Skeletal muscle cell (primary cell): Measurements from ENCODE around the gene ATF3.

DNA sequence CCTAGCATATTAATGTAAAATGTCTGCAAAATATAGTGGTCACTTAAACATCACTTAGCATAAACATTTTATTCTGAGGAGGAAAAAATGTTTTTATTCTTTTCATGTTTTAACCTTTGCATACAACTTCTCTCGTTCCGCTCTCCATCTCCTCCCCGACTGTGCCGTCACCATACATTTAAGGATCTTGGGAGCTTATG lies 131.9 kb downstream of the SYT14 start:
- RRBS, result no CpG with 5 or more reads among the region's 4 CpGs

- RRBS, result no CpG with 5 or more reads among the region's 7 CpGs
Measured at GRCh38 chr1:210262670-210263112, 30.1 kb downstream of the SERTAD4 start.

GRCh38 chr1:210342935-210343985 lies 14.6 kb downstream of the HHAT start:
- RRBS, result no CpG with 5 or more reads among the region's 16 CpGs

GRCh38 chr1:211514865-211515868 lies 23.2 kb upstream of the RD3 start:
- RRBS, result under 1% methylated on average over 16 of the region's 74 CpGs

DNA sequence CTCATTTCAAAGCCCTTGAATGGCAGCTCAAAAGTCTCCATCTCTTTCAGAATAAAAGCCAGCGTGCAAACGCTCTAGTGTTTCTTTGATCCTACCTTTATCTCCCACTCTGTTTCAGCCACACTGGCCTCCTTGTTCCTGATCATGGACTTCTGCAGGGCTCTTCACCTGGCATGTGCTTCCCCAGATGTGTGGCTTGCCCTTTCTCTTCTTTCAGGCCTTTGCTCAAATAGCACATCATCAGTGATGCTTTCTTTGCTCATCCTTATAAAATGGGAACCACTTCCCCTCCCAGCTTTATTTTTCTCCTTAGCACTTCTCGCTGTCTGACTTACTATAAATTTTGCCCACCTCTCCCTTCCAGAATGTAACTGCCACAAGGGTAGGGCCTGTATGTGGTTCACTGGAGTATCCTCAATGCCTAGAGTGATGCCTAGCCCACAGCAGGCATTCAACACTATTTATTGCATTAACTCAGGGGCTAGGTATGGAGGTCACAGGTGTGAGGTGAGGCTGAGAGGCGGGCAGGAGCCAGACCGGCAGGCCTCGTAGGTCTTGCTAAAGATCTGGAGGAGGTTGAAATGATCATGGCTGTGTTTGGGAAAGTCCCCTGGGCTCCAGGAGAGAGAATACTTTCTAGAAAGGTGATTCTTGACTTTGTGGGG lies 31.0 kb downstream of the SLC30A1 start:
- RRBS, result no CpG with 5 or more reads among the region's 6 CpGs

- RRBS, result no CpG with 5 or more reads among the region's 4 CpGs
Measured at GRCh38 chr1:211607443-211607885, 28.5 kb upstream of the SLC30A1 start.

GRCh38 chr1:211889156-211890448 lies 59.0 kb upstream of the LPGAT1 start:
- RRBS, result no CpG with 5 or more reads among the region's 58 CpGs

- RRBS, result no CpG with 5 or more reads among the region's 8 CpGs
Measured at GRCh38 chr1:211919984-211920500, 89.5 kb upstream of the LPGAT1 start.

DNA sequence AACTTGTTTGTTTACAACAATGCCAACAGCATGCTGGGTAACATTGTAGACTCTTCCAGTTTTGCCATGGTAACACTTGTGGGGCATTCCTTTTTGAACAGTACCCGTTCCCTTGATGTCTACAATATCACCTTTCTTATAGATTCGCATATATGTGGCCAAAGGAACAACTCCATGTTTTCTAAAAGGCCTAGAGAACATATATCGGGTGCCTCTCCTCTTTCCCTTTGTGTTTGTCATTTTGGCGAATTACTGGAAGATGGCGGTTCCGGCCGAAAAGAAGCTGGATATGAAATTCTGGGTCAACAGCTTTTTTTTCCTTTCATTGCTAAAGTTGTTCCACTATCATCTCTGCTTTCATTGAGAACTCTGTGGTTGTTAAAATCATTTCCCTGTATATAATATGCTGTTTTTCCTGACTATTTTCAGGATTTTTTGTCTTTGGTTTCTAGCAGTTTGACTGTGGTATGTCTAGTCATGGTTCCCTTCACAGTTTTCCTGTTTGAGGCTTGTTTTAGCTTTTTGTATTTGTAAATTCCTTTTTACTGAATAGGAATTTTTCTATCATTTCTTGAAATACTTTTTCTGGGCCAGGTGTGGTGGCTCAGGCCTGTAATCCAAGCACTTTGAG lies 16.3 kb downstream of the DTL start:
- RRBS, result no CpG with 5 or more reads among the region's 7 CpGs

DNA sequence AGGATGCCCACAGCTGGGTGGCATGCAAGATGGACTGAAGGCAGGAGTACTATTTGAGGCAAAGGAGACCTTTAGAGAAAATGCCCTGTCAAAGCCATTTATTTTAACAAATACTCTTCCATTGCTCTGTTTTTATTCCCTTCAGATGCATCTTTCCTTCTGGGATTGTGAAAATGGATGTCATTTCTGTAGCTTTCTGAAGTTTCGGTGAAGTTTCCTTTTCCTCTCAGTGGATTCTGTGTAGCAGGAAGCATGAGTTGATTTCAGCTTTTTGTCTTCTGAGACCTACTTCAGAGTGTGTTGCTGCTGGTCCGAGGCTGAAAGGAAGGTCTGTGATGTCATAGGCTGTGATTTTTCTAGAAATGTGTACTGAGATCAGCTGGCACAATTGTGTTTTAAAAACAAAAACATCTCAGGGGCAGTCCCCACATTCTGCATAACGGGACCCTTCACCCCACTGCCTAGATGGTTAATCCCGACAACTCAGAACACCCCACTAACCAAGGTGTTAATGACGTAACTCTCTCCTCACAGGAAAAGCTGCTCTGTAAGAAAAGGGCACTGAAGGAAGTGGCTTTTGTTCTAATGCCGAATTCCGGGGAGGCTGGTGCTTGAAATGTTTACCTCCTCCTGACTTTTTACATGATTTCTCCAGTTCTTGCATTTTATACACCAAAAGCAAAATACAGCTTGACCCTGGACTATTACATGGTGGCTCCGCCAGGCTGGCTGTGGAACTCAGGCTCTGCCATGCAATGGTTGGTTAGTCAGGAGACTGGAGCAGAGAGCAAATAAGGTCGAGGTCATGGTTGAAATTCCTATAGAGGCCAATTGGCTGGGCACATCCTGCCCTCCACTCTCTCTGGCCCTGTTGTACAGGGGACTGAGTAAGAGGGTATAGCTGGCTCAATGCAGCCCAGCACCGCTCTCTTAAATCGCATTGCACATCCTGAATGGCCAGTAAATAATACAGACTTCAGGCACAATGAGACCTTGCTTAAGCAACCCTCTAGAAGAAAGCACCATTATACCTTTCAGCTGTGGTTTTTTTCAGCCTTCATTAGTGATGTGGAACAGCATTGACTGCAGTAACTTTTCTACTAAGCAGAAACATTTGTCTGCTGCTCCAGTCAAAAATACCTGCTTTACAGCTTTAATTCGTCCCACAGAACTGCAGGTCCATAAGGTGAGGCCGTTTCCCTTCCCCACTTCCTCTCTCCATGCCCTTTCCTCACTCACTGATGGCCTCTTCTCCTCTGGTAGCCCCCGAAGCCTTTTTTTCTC lies 59.6 kb upstream of the PPP2R5A start:
- RRBS, result no CpG with 5 or more reads among the region's 14 CpGs

DNA sequence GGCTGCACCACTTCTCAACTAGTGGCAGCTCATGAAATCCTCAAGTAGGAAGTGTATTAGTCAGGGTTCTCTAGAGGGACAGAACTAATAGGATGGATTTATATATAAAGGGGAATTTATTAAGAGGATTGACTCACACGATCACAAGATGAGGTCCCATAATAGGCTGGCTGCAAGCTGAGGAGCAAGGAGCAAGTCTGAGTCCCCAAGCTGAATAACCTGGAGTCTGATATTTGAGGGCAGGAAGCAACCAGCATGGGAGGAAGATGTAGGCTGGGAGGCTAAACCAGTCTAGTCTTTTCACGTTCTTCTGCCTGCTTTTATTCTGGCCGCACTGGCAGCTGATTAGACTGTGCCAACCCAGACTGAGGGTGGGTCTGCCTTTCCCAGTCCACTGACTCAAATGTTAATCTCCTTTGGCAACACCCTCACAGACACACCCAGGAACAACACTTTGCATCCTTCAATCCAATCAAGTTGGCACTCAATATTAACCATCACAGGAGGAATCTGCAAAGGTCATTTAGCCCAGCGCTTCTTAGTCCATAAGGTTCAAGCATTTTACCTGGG lies 52.9 kb upstream of the PPP2R5A start:
- RRBS, result no CpG with 5 or more reads among the region's 4 CpGs

GRCh38 chr1:212255482-212256679 lies 29.3 kb upstream of the PPP2R5A start:
- RRBS, result no CpG with 5 or more reads among the region's 13 CpGs

DNA sequence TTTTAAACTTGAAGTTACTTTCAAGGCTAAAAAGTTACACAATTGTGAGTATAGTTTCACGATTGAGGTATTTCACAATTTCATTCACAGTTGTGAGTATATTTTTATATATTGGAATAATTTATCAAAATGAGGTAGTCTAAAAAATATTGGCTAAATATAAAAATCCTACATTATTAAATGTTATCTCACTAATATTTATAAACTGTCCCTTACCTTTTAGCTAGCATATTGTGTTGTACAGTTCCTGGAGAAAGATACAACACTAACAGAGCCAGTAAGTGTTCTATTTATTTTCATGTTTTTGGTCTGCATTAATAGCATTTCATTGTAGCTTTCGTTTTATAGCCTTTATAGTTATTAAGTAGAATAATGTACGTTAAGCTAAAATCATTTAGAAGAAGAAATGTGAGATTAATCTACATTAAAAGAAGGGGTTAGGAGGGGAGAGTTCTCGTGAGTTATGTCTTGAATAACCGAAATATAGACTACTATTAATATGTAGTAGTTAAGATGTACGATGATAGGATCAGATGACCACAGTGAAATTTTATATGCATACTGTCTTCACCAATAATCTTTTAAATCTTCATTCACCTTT lies 63.9 kb downstream of the PPP2R5A start:
- RRBS, result no CpG with 5 or more reads among the region's 6 CpGs

DNA sequence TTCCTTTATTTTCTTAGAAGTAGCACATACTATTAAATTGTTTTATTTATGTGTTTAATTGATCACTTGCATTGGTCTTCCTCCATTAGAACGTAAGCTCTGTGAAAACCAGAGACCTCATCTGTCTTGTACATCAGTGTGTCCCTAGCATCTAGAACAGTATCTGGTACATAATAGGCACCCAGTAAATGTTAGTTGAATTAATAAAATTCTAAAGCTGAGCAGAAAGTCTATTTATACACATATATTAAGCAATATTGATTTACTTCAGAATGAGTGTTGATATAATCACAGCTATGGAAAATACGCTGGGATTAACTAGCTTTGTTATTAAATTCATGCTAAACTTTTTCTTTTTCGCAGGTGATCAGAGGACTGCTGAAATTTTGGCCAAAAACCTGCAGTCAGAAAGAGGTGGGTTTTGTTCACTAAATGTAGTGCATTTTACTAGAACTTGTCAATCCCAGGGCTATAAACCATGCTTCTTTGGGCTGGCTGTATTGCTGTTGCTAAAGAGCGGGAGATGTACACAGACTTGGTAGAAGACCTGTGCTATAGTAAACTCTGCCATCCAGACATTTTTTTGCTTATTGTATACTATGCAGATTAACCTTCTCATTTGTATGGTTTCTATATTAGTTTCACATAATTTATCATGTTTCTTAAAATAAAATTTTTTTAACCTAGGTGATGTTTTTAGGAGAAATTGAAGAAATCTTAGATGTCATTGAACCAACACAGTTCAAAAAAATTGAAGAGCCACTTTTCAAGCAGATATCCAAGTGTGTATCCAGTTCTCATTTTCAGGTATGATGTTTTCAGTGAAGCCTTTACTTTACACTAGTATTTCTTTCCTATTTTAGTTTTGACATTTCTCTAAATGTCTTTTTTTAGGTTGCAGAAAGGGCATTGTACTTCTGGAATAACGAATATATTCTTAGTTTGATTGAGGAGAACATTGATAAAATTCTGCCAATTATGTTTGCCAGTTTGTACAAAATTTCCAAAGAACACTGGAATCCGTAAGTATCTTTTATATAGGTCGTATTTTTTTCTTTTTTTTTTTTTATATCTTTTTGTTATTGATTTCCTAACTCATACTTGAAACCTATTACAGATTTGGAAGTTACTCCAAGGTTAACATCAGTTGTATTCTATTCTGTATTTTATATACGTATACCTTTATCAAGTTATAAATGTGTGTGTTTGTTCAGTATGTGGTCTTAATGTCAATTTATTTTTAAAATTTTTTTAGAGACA lies 58.0 kb downstream of the PACC1 start:
- RRBS, result no CpG with 5 or more reads among the region's 8 CpGs

DNA sequence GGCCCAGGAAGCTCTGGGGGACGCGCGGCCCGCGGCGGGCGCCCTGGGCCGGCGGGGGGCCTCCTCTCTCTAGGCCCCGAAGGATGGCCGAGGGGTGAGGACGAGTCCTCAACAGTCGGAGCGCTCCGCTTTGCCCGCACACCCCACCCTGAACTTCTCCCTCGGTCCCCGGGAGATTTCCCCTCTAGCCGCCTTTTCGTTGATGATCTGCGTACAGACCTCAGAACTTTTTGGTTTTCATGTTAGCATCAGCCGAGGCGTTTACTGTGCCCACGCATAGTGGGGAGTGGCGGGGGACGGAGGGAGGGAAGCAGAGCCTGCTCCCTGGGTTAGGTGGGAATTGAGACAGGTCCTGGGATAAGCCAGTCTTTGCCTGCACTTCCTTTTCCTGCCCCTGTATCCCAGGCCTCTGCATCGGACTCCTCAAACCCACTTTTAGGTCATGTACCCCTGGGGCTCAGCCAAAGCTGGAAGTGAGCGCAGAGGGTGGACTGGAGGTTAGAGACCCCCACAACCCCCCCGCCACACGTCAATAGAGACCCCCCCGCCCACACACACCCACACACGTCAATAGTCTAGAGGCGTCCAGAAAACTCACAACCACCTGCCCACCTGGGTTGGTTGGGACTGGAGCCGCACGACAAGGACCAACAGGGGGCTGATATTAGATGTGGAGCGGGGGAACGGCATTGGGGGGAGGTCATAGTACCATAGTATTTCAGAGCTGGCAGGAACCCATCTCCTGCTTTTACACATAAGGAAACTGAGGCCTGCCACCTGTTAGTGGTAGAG lies 680 bp downstream of the NENF start:
- RRBS, result 1% methylated on average over 8 of the region's 37 CpGs

DNA sequence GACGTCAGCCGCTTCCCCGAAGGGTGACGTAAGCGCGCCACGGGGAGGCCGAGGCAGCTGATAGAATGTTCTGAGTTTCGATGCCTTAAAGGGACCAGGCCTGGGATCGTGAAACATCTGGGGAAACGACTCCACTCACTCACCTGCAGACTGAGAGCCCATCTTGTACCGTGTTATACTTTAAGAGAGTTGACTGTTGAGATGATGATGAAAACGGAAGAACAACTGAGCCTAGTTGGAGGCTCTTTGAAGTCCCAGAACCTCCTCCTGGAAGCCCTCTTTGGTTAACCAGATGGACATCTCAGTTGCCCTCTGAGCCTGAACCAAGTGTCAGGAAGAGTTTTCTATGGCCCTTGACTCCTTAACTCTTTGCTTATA lies 49.5 kb upstream of the ATF3 start:
- RRBS, result no CpG with 5 or more reads among the region's 13 CpGs

DNA sequence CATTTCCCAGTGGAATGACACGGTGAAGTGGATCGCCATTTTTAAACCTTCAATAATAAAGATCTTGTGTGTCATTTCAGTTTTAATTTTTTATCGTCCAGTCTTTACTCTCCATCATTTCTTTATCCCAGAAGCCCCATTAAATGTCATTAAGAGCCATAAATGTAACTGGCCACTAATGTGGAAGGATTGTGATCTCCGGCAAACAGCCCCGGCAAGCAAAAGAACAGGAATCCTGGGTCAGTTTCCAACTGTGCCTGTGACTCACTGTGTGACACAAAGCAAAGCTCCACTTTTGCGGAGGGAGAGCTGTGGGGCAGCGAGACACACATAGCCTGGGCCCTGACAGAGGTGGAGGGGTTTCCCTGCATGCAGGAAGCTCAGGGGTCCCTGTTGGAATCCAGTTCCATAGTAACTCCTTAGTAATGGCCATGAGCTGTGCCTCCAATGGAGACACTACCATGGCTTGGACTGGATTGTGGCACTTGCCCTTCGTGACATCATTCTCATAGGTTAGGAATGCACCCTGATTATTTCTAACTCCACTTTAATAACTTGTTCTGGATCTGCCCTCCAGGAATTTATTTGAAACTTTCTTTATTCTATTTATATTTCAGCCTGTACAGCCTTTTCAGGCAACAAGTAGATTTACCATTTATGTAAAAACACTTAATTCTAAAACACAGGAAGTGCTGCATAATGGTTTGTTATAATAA lies 47.1 kb upstream of the ATF3 start:
- RRBS, result no CpG with 5 or more reads among the region's 8 CpGs

DNA sequence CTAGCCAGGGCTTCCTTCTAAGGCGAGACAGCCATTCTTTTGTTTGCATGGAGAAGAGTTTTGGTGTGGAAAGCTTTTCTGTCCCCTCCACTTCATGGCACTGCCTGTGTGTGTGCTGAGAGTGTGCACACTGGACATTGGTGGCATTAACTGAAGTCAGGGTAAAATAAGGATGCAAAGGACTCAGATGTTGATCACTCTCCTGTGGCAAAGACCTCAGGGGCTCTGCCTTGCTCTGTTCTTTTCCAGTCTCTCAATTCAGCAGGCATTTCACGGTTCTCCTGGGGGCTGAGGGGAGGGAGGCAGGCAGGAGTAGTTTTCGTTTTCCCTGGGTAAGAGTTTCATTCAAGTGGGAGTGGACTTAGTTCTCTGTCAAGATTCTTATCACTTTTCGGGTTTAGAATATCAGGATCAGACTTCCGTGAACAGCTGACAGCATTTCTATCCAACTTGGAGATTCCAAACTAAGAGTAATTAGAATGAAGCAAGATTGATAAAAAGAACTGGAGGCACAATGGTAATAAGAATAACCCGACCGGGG lies 2.6 kb upstream of the ATF3 start:
- RRBS, result no CpG with 5 or more reads among the region's 7 CpGs

DNA sequence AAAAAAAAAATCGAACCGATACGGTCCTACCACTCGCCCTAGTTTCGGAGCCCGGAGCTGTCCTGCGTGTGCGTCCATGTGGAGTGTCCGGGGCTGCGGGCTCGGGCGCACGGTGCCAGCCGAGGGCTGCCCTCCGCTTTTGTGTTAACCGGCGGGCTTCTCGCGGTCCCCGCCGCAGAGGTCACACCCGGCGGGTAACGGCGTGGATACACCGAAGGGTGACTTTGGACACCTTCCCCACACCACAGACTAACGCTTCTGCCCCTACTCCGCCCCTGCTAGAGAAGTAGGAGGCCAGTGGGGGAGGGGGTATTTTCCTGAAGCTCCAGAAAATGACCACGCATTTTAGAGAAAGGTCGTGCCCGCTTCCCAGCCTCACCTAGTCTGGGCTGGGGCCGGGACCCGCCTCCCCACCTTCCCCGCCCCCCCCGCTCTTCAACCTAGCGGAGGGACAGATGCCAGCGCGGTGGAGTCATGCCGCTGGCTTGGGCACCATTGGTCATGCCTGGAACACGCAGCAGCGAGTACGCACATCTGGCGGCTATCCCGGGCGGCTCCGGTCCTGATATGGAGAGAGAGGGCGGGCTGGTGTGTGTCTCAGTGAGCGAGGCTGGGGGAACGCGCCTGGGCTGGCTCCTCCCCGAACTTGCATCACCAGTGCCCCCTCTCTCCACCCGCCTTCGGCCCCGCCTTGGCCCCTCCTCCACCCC lies 494 bp upstream of the ATF3 start:
- RRBS, result 1% methylated on average over 14 of the region's 54 CpGs

DNA sequence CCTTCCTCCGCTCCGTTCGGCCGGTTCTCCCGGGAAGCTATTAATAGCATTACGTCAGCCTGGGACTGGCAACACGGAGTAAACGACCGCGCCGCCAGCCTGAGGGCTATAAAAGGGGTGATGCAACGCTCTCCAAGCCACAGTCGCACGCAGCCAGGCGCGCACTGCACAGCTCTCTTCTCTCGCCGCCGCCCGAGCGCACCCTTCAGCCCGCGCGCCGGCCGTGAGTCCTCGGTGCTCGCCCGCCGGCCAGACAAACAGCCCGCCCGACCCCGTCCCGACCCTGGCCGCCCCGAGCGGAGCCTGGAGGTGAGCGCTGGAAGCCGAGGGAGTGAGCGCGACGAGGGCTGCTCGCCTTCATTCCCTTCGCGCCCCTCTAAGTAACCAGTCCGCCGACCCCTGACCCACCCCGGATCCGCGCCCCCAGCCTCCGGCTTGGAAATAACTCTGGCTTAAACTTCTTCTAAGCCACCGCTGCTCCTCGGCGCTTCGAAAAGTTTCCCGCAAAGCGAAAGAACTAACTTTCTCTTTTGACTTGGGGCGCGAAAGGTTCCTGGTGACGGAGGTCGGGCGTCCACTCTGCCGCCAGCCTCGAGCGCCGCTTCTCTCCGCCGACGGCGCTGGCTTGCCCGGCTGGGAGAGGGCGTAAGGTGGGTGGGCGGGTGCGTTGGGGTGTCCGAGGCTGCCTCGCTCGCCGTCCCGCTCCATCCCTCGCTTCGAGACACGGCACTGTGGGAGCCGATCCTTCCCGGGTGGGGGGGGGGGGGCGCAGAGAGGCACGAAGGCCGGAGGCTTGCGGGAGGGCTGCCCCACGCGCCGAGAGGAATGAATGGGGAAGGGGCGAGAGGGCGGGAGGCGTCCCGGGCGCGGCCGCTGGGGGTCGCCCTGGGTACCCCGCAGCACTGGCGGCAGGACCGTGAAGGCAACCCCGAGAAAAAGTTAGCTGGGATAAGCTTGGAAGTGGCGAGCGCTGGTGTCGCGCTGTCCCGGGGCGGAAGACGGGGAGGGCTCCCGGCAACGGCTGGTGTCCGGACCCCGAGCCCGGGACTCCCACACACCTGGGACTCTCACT lies at the start of gene ATF3:
TSS of gene ATF3 (plus strand) at position 140 of the 1,072 bp plus-strand sequence.
- RRBS, result under 1% methylated on average over 9 of the region's 115 CpGs